ENCODE data around the gene MYF6.

- PRO-cap = no peak
- RAMPAGE, long total RNA, 3 experiments = no peak in any of the 3 experiments
Measured at GRCh38 chr12:77833074-77833721, 2.5 kb downstream of the NAV3 start.

DNA sequence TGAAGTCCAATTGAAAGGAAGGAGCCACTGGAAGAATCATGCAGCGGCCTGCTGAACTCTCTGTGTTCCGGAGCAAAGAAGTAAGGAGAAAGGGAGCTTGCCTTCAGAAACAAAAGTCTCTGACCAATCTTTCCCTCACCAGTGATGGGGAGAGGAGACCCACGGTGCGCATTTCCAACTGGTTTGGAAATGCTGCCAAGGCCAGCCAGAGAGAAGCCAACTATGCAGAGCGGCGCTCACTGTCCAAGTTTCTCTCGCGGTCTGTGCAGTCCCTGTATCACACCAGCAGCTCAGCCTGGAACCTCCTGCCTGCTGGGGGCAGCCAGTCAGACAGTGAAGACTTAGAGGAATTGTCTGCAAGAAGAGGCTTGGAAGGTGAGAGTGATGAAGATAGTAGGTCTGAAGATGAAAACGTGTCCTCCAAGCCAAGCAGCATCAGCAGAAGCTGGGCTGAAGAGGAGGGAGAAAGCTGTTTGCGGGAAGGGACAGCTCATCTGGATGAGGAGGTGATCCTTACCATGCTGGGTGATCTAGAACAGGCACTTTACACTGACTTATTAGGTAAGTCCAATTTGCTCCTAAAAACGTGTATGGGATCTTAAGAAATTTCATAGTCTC is 206.2 kb downstream of the NAV3 start:
- PRO-cap = no peak
- RAMPAGE, long total RNA, 3 experiments = no peak in any of the 3 experiments

DNA sequence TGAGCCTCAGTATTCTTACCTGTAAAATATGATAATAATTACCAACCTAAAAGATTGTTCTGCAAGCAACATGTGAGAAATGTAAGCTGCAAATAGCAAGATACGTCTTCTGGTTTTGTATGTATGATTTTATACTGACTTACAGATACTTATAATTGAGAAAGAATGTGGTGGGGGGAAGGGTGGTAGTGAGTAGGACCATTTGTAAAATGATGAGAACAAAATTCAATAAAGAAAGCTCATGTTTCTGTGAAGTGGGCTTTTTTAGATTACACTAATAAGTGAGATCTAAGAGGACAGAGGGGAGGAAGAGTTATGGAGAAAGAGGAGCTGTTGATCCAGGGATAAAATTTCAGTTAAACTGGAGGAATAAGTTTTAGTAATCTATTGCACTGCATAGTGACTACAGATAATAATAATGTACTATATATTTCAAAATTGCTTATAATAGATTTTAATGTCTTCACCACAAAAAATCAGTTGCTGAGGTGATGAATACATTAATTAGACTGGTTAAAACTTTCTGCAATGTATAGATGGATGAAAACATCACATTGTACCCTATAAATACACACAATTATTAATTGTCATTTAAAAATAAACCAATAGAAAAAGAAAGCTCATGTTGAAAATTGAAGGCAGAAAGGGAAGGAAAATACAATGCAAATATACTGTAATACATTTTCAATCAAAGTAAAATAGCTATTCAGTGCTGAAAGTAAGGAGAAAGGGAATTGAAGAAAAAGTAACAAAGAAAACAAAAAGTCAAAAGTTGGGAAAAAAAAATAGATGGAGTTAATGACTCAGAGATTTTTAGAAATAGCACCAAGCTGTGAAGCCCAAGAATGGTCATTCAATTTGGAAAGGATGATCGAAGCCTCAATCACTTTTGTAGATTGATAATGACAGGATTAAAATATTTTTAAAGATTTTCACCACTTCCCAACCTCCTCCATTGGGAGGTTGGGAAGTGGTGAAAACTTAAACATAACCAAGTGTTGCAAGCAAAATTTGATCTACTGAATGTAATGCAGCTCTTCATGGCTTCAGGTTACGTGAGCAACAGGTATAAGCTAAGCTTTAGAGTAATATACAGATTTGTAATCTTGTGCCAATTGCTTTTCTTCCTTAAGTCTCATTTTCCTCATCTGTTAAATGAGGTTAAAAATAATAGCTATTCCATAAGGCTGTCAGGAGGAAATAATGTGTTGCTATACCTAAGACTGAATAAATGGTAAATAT is 65.6 kb downstream of the SYT1 start:
- PRO-cap = no peak
- RAMPAGE, long total RNA, 3 experiments = no peak in any of the 3 experiments

DNA sequence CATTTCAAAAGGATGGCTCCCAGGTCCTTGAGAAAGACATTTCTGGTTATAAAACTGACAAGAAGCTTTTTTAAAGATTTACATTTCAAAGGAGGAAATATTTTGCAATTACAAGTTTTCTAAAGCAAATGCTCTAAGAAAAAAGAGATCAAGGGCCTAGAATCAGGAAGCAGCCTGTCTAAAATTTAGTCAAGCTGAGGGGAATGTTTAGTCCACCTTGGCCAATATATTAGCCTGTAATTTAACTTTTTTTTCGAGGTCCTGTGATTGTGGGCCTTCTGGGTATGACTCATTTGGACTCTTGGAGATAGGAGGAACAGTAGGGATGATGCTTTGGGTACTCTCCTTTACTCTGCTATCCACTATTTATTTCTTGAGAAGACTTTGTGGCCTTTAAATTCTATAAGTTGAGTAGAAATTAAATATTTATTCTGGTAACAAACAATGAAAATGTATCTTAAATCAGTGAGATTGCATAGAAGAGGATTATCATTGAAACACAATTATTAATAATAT is 72.5 kb downstream of the SYT1 start:
- PRO-cap = no peak
- RAMPAGE, long total RNA, 3 experiments = no peak in any of the 3 experiments

DNA sequence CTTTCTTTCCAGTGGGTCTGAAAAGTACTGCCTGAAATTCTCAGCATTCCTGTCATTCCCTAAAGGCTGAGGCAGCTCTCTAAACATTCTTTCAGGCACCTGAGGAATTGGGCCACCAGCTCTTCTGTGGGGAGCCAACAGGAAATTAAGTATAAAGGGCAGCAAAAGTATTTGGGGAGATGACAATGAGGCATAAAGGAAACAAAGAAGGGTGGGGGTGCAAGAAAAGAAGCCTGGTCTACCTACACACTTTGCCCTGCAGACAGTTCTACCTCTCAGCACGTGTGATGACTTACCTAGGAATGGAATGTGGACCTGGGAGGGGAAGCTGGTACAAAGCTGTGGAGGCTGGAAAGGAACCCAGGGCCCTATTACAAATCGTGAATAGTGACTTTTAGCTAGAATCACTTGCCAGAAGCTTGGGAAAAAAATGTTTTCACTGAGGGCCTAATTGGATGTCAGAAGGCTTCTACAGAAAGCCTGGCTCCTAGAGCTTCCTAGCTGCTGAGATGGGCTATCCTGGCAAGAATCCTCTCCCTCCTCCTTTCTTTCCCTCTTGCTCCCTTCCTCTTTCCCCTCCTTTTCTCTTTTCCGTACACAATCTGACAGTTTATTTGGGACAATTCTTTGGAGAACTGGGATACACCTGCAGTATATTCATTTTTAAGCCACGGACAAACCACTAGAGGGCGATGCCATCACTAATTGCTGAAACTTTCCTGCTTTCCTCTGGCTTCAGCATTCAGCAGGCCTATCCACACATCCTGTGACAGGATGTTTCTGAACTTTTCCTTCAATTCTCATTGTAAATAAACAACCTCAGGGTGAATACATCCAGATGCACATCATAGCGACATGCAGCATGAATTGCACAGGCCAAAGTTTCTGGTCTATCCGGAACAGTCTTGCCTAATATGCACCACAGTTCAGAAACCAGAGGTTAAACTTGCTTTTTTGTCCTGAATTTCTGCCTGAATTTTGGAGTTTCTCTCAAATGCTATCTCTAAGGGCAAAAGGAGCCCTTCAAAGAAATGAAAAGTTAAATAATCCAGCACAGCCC is 143.1 kb downstream of the PAWR start:
- PRO-cap = no peak
- RAMPAGE, long total RNA, 3 experiments = no peak in any of the 3 experiments

DNA sequence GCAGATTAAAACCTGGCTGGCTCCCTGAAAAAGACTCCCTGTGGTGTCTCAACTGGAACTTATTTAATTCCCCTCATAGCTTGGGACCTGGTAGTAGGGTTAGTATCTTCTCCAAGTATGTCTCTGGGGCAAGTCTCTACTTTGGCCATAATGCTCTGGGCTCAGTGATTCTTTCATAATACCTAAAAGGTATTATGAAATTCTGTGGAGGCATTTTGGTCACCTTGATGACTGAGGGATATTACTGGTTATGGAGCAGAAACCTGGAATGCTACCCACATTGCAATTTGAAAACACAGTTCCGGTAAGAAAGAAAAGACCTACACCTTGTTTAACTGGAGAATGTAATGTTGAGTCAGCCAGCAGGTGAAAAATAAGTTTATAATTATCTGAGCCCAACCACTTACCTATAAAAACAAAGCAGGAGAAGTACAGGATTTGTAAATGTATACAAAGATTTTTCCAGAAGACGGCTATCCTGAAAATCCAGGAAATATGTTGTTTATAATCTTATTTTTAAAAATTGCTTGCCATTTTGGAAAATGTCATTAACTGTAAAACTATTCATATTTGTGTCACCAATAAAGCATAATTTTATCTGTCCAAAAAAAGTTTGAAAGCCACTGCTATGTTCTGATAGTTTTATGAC is 55.5 kb downstream of the PAWR start:
- PRO-cap = no peak
- RAMPAGE, long total RNA, 3 experiments = no peak in any of the 3 experiments

DNA sequence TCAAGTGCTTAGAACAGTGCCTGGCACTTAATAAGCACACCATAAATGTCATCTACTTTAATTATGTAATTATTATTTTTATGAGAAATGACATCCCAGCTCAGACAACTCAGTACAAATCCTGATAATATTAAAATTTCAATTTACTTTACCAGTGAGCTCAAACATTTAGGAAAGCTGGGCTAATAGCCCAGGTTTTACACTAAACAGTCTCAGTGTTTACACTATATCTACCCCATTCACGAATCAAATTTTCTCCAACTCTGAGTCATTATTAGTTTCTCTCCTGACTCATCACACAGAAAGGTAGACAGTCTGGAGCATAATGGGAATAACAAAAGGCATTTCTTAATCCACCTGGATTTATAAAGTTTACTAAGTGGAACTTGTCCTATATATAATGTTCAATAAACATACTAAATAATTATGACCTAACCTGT is 5.7 kb downstream of the PAWR start:
- PRO-cap = no peak
- RAMPAGE, long total RNA, 3 experiments = no peak in any of the 3 experiments

GRCh38 chr12:79782042-79782935 is 91.5 kb upstream of the PAWR start:
- PRO-cap = no peak
- RAMPAGE, long total RNA, 3 experiments = no peak in any of the 3 experiments

GRCh38 chr12:79795608-79795950 is 104.8 kb upstream of the PAWR start:
- PRO-cap = no peak
- RAMPAGE, long total RNA, 3 experiments = no peak in any of the 3 experiments

- PRO-cap = unidirectional peak, minus-strand start at chr12:80635052
- RAMPAGE, long total RNA, 3 experiments = no peak in any of the 3 experiments
Measured at GRCh38 chr12:80634932-80635443, 72.4 kb upstream of the MYF6 start.

DNA sequence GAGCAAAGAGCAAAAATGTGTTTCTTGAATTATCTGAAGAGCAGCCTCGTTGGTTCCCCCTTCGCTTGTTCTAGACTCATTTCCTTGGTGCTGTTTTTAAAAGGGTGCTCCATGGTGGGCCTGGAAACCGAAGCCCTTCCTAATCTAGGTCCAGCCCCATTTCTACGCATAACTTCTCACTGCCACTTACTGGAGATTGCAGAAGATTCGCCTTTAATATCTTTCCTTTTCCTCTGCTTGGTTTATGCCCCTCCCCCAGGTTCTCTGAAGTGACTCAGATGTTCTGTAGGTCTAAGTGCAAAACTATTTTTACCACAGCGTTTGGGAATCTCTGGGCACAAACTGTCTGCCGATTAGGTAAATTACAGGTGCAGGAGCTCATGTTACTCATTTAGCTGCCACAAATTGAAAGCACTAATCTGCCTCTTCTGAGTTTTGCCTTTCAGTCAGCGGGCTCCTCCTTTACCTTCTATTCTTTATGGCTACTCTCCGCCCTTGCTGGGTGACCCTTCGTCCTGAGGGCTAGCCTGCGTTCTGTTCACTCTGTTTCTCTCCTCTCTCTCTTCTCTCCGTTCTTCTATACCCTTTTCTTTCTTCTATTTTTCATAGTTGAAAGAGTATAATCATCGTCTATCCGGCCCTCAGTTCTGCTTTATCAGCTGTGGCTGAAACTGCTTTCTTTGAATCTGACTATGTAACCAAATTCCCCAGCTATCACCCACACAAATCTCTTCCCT is 4.5 kb upstream of the MYF6 start:
- PRO-cap = bidirectional peak, plus-strand start at position 445 of the sequence, minus-strand start at position 188 of the sequence
- RAMPAGE, long total RNA, 3 experiments = no peak in any of the 3 experiments

DNA sequence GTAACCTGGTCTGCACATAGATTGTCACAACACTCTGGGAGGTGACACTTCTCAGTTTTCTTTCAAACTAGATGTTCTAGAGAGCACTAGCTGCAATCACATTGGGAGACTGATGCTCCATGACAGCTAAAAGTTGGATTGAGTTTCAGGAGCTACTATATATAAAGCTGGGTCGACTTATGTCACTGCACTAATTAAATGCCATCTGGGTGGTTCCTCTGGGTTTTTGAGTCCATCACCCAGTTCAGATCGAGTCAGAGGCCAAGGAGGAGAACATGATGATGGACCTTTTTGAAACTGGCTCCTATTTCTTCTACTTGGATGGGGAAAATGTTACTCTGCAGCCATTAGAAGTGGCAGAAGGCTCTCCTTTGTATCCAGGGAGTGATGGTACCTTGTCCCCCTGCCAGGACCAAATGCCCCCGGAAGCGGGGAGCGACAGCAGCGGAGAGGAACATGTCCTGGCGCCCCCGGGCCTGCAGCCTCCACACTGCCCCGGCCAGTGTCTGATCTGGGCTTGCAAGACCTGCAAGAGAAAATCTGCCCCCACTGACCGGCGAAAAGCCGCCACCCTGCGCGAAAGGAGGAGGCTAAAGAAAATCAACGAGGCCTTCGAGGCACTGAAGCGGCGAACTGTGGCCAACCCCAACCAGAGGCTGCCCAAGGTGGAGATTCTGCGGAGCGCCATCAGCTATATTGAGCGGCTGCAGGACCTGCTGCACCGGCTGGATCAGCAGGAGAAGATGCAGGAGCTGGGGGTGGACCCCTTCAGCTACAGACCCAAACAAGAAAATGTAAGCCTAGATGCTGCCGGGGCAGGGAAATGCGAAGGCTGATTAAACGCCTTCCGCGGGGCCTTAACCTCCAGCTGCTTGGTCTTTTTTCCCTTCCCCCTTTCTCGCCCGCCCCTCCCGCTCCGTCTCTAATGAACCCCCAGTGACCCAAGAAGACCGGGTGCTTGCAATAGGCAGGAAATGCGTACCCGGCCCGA is at the start of gene MYF6:
TSS of gene MYF6 (plus strand) at position 190 of the 991 bp plus-strand sequence.
- PRO-cap = bidirectional peak, plus-strand start at position 257 of the sequence, minus-strand start at position 135 of the sequence
- RAMPAGE, long total RNA, 3 experiments = start-site peak on the plus strand in 3 of 3 experiments, centred at positions 221 to 669 of the sequence, 667 to 11,293 reads per replicate

GRCh38 chr12:80936130-80937412 is 1.2 kb downstream of the LIN7A start:
- PRO-cap = no peak
- RAMPAGE, long total RNA, 3 experiments = no peak in any of the 3 experiments

DNA sequence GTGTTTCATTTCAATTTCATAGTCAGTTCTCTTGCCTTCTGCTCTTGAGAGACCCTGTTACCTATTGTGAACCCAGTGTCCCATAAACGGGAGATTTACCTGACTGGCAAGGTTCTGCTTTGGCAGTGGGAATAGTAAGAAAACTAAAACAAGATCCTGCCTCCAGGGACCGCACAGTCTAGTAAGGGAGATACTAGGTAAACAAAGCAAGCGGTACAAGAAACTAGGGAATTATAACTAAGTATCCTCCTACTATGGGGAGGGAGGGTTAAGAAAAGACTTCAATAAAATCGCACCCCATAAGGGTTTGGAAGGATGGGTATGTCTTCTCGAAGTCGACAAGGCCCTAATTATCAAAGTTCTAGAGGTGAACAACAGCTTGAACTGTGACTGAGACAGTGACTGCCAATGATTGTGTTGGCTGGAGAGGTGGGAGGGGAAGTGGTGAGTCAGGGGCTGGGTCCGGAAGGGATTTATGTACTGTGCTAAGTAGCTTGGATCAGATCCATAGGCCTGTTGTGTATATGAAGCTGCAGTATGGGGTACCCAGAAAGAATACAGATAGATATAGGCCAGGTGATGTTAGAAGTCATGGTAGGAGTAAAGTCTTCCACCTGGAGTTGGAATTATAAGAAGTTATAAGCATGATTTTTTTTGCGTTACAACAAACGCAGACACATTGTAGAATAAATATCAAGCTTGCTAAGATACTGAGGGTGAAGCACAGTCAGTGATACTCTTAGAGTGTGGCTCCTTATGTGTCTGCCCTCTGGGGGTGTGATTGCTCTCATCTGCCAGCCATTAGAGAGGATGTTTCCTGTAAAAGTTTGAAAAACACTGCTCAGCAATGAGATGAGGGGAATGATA is 923 bp downstream of the ACSS3 start:
- PRO-cap = no peak
- RAMPAGE, long total RNA, 3 experiments = no peak in any of the 3 experiments

DNA sequence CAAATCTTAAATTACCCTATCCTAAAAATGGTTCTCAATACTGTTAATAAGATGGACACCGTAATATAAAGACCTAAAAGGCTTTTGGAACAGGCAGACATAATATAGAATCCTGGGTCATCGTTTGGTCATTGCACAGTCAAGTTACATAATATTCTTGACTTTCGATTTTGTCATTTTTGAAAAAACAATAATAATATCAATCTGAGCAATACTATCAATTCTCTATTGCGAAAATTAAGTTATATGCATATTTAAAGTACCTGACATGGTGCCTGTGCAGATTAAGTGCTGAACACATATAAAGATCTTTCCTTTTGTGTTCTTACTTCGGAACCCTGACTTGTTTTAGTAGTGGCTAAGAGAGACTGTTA is 8.6 kb upstream of the TMTC2 start:
- PRO-cap = no peak
- RAMPAGE, long total RNA, 3 experiments = no peak in any of the 3 experiments

GRCh38 chr12:82685724-82686272 is 908 bp upstream of the TMTC2 start:
- PRO-cap = no peak
- RAMPAGE, long total RNA, 3 experiments = no peak in any of the 3 experiments

DNA sequence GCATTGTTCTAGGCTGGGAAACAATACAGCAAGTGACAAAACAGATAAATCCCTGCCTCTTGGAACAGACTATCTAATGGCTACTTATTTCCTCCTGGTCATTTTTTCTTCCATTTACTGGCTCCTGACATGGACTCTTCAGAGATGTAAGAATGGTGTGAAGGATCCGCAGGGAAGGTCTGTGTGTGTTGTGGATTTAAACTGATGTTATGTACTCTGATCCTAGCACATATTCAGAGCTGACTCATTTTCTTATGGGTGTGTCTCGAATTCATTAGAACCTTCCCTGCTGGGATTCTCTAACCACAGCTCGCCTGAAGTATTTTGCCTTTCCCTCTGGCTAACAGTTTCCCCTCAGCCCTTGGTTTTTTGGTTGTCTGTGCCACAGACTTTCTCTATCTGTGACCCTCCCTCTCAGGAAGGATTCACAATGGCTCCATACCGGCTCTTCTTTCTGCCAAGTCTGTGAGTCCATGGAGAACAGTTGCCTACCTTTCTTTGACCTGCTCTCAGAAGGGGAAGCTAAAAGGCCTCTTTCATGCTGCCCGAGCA is 53.7 kb downstream of the TMTC2 start:
- PRO-cap = no peak
- RAMPAGE, long total RNA, 3 experiments = no peak in any of the 3 experiments

GRCh38 chr12:84911057-84911602 is 1.5 kb downstream of the SLC6A15 start:
- PRO-cap = unidirectional peak, plus-strand start at chr12:84911456
- RAMPAGE, long total RNA, 3 experiments = no peak in any of the 3 experiments

DNA sequence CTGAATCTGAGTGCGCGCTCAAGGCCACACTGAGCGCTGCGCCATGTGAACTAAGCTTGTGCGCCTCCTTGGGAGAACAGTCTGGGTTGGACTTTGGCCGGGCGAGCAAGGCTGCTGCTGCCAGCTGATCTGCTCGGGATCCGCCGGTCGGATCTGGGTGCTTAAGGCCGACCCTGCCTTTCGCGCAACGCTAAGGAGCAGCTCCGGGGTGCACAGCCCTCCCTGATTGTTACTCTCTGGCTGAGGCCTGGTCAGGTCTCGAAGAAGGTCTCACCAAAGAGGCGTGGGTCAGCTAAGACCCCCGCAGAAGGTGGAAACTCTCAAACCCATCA is 1.7 kb upstream of the ALX1 start:
- PRO-cap = no peak
- RAMPAGE, long total RNA, 3 experiments = no peak in any of the 3 experiments

DNA sequence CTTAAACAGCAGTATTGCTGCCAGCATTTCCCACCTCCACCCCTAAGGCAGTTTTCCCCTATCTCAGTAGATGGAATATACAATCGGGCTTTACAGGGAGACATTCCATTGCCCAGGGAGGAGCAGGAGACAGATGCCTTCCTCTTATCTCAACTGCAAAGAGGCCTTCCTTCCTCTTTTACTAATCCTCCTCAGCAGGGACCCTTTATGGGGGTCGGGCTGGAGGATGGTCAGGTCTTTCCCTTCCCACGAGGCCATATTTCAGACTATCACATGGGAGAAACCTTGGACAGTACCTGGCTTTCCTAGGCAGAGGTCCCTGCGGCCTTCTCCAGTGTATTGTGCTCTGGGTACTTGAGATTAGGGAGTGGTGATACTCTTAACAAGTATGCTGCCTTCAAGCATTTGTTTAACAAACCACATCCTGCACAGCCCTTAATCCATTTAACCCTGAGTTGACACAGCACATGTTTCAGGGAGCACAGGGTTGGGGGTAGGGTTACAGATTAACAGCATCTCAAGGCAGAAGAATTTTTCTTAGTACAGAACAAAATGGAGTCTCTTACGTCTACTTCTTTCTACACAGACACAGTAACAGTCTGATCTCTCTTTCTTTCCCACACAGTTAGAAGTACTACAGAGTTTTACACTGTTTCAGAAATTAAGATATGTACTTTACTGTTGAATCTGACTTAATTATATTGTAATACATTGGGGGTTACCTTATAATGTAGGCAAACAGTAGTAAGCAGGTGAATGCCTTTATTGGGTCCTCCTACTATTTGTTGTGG is 189.5 kb downstream of the ALX1 start:
- PRO-cap = no peak
- RAMPAGE, long total RNA, 3 experiments = no peak in any of the 3 experiments